Tibial nerve (tissue), 3 donors: ENCODE data around the genes VPS51, SYVN1 and CDC42EP2.

DNA sequence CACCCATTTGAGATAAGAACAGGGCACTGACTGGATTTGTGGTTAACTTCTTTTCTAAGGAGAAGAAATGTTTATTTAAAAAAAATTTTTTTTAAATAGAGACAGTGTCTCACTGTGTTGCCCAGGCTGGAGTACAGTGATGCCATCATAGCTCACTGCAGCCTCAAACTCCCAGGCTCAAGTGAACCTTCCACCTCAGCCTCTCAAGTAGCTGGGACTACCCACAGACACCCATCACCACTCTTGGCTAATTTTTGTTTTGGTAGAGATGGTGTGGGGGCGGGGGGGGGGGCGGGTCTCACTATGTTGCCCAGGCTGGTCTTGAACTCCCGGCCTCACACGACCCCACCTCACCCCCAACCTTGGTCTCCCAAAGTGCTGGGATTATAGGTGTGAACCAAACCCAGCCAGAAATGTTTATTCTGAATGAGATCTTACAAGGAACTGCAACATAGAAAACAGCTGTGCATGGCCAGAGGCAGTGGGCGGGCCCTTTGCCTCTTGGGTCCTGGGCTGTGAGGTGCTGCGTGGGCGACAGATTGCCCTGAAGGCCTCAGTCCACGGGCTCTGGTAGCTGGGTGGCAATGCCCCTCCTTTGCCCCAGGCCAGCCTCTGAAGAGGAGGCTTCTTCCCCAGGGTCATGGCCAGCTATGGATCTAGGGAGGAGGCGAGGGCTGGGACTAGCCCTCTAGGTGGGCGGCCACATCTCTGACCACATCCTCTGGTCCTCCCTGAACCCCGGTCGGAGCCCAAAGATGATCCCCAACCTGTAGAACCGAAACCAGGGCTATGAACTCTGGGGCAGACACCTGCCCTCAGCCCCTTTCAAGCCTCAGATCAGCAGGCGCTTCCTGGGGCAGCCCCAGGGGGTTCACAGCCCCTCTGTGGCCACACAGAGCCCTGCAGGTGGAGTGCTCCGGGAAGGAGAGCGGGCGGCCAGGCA is 6.4 kb upstream of the CDC42BPG start:
- PRO-cap: no peak
- RAMPAGE, long total RNA, 3 experiments: no peak in any of the 3 experiments

DNA sequence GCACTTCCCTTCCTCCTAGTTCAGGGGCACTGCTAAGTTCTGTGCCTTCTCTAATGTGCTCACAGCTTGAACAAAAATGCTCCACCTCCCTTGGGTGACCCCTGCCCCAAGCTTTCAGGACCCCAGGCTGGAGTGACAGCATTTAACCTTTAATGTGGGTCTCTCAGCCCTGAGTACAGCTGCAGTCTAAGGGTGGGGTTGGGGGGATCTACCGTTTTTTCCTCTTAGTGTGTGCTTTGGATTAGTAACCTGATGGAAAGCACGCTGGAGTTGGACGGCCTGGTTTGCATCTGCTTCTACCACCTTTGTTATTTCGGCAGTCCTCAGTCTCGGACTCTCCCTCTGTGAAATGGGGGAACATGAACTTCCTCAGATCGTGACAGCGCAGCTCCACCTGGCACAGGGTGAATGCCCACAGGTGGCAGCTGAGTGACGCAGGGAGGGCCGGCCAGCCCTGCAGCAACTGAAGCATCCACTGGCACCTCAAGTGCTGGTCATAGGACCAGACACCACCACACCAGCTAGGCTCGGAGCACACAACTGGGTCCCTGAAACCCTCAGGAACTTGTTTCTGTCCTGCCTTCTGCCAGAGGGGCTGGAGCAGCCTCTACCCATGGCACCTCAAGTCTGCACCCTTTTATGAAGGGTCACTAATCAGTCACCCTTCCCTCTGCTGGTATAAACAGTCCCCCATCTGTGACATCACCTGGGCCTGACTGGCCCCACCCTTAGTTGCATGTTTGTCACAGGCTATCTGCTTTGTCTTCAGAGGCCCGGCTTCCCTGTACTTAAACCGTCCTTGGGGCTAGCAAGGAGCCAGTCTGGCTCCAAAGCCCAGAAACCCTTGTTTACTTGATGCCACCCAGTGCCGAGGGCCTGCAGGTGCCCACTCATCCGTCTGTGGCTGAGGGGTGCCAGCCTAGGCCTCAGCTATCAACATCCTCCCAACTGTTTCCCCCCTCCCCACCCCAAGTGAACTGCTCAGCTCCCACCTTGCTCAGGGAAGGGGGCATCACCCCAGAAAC is 7.4 kb upstream of the CDC42BPG start:
- PRO-cap: no peak
- RAMPAGE, long total RNA, 3 experiments: no peak in any of the 3 experiments

GRCh38 chr11:64875463-64875724 is 3.0 kb downstream of the EHD1 start:
- PRO-cap: no peak
- RAMPAGE, long total RNA, 3 experiments: no peak in any of the 3 experiments

GRCh38 chr11:64878741-64879583 is 541 bp upstream of the EHD1 start:
- PRO-cap: bidirectional peak, plus-strand start at chr11:64878883, minus-strand start at chr11:64878621
- RAMPAGE, long total RNA, 3 experiments: no peak in any of the 3 experiments

GRCh38 chr11:64892526-64892965 is 14.1 kb upstream of the EHD1 start:
- PRO-cap: no peak
- RAMPAGE, long total RNA, 3 experiments: no peak in any of the 3 experiments

DNA sequence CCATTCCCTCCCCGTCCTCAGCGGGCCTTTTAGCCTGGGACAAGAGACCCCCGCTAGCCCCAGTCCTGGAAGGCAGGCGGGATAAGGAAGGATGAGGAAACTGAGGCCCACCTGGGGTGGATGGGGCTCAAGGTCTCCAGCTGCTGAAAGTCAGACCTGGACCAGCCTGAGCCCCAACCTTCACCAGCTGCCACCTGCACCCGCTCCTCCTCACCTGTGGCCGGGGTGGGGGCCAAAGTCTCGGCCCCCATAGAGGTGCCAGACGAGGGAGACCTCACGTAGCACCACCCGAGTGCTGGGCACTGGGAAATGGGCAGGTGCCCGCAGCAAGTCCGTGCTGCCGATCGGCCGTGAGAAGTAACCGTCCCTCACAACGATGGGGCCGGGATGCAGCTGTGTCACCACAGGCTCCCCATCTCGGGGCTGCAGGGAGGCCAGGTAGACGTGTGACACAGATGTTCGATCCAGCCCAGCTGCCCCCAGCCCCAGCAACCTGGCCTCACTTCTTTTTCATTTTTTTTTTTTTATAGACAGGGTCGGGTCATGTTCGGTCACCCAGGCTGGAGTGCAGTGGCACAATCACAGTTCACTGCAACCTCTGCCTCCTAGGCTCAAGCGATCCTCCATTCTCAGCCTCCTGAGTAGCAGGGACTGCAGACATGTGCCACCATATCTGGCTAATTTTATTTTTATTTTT is 16.2 kb downstream of the ATG2A start:
- PRO-cap: no peak
- RAMPAGE, long total RNA, 3 experiments: start-site peak on the minus strand in 1 of 3 experiments, centred at position 250 of the sequence, 43 reads per replicate

DNA sequence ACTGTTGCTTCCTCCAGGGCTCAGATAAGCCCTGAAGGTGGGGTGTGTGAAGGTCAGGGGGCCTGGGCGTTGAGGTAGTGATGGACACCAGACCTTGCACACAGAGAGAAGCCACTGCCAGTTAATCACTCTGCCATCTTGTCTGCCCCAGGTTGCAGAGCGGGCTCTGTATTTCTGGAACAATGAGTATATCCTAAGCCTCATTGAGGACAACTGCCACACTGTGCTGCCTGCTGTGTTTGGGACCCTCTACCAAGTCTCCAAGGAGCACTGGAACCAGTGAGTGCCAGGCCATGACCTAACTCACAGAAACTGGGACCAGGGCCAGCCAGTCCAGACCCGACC is 3.1 kb downstream of the GPHA2 start:
- PRO-cap: no peak
- RAMPAGE, long total RNA, 3 experiments: start-site peak on the plus strand in 2 of 3 experiments, centred at positions 199 to 214 of the sequence, 5 to 9 reads per replicate

DNA sequence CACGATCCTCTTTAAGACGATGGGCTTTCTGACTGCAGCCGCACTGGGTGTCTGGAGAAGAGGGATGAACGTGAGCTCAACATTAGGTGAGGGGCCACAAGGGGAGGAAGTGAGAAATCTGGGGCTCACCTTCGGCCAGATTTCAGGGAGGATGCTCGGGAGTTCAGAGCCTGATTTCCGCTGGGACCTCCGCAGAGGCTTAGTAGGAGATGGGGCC is 432 bp downstream of the CDCA5 start:
- PRO-cap: no peak
- RAMPAGE, long total RNA, 3 experiments: no peak in any of the 3 experiments

DNA sequence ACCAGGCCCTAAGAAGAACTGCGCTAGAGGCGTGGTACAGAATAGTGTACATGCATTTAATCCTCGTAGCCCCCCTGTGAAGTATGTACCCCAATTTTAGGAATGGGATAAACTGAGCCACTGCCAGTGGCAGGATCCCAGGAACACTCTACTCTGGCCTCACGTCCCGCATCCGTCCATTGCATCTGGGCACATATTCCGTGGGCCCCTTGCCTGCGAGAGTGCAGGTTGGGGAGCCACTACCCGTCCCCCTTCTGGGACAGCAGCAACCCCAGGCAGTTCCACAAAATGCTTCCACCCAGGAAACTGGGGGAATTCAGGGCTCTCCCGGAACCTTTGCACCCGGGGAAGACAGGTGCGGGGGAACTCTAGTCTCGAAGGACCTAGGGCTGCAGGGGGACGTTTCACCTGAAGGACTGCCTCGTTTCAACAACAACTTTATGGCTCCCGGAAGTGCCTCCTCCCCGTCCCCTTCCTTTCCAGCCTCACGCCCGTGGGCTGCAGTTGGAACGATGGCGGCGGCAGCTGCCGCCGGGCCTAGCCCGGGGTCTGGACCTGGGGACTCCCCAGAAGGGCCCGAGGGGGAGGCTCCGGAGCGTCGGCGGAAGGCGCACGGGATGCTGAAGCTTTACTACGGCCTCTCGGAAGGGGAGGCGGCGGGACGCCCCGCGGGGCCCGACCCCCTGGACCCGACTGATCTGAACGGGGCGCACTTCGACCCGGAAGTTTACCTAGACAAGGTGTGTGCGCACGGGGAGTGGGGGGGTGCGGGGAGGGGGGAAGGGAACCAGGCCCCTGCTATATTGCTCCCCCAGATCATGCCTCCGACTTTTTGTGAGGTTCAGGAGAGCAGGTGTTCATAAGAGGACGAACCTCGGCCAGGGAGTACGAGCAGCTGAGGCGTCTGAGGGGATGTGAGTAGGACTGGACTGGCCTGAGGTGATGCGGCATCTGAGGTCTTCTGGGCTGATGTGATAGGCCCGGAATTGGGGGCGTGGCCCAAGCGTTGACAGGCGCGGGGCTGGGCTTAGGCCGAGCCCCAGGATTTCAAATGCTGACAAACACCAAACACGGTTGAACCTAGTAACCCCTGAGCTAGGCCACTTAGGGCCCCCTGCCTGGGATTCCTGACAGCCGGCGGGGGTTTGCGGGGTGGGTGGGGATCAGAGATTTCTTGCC is at the start of gene VPS51:
VPS51 (plus strand) TSS at position 476 of the 1,179 bp plus-strand sequence.
- PRO-cap: unidirectional peak, plus-strand start at position 503 of the sequence; unidirectional peak, minus-strand start at position 926 of the sequence
- RAMPAGE, long total RNA, 3 experiments: start-site peak on the plus strand in 1 of 3 experiments, centred at position 476 of the sequence, 147 reads per replicate

DNA sequence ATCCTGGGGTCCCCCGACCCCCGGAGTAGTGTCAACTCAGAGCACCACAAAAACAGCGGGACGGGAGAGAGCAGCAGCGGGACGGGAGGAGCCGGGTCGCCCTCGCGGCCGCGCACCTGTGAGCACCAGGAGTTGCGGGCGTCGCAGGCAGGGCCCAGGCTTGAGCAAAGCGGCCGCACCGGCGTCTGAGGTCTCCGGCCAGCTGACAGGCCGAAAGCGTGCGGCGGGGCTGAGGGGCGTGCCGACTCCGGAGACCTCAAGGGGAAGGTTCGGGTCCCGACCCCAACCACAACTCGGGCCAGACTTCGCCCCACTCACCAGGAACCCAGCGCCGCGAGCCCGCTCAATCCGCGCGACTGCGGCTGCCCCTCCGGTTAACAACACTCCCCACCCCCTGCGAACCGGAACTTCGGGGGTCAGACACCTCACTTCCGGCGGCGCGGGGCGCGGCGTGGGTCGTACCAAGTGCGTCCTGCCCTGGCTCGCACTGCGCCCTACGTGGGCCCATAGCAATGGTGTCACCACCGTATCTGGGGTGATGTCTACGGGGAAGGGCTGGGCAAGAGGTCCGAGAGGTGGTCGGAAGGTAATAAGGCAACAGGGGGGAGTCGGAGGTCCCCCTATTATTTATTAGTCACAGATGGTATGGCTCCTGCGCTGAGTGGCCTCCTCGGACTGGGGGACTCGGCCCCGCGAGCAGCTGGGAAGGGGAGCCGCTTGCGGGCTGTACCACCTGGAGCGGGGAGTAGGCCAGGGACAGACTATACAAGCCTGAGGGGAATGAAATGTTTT is at the start of gene SYVN1:
SYVN1 (minus strand) TSS at position 382 of the 792 bp plus-strand sequence.
- PRO-cap: bidirectional peak, plus-strand start at position 428 of the sequence, minus-strand start at position 382 of the sequence; bidirectional peak, plus-strand start at position 695 of the sequence, minus-strand start at position 677 of the sequence
- RAMPAGE, long total RNA, 3 experiments: no peak in any of the 3 experiments

GRCh38 chr11:65150585-65151492 is 16.5 kb upstream of the SYVN1 start:
- PRO-cap: no peak
- RAMPAGE, long total RNA, 3 experiments: no peak in any of the 3 experiments

GRCh38 chr11:65151493-65151901 is 17.2 kb upstream of the SYVN1 start:
- PRO-cap: no peak
- RAMPAGE, long total RNA, 3 experiments: no peak in any of the 3 experiments

- PRO-cap: no peak
- RAMPAGE, long total RNA, 3 experiments: no peak in any of the 3 experiments
Observed at GRCh38 chr11:65180381-65180922, 1.3 kb upstream of the CAPN1 start.

DNA sequence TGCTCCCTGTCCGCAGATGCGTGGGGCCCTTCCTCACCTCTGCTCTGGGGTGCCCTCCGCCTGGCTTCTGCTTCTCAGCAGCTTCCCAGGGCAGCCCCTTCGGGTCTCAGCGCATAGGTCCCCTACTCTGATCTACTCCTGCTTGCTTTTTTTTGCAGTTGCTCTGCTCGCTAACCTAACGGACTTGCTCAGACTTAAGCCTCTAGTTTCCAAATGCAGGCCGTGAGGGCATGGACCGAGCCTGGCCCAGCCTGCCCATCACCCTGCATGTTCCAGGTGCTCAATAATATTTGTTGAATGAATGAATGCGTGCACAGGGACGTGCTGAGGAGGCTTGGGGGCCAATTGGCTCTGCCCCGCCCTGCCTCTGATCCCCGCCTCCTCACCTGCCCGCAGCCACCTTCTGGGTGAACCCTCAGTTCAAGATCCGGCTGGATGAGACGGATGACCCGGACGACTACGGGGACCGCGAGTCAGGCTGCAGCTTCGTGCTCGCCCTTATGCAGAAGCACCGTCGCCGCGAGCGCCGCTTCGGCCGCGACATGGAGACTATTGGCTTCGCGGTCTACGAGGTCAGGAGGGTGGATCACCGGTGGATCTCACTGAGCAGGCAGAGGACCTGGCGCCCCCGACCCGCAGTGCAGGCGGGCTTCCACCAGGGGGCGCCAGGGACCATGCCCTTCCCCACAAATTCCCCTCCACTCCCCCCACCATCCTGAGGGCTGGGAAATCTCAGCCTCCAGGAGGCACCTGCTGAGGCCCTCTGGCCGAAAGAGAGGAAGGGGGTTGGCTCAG is 22.8 kb downstream of the CAPN1 start:
- PRO-cap: no peak
- RAMPAGE, long total RNA, 3 experiments: no peak in any of the 3 experiments

DNA sequence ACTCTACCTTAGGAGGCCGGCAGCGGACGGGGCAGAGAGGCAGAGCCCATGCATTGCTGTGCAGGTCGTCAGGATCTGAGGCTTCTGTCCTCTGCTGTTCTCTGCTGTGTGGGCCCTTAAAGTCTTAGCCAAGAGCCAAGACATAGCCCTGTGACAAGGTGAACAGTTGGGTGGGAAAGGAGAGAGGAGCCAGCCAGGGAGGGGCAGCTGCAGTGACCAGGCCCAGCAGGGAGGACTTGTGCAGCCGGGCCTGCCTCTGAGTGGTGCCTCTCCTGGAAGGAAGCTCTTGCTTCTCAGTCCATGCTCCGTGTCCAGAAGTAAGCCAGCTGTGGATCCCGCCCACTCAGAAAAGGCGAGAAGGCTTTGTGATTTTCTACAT is 17.5 kb upstream of the CDC42EP2 start:
- PRO-cap: no peak
- RAMPAGE, long total RNA, 3 experiments: no peak in any of the 3 experiments

- PRO-cap: bidirectional peak, plus-strand start at chr11:65314894, minus-strand start at chr11:65314687
- RAMPAGE, long total RNA, 3 experiments: start-site peak on the plus strand in 2 of 3 experiments, at chr11:65314889-65314899 at its widest, 63 to 95 reads per replicate
Observed at GRCh38 chr11:65314279-65315178, at the start of gene CDC42EP2. Gene CDC42EP2, plus strand, starts transcription at chr11:65314866.

GRCh38 chr11:65374922-65375528 is 7.4 kb downstream of the SLC25A45 start:
- PRO-cap: no peak
- RAMPAGE, long total RNA, 3 experiments: no peak in any of the 3 experiments

- PRO-cap: bidirectional peak, plus-strand start at chr11:65421251, minus-strand start at chr11:65421127; bidirectional peak, plus-strand start at chr11:65421384, minus-strand start at chr11:65421353
- RAMPAGE, long total RNA, 3 experiments: start-site peak on the minus strand in 1 of 3 experiments, at chr11:65421104-65421358 at its widest, 5 reads per replicate
Observed at GRCh38 chr11:65420933-65421919, 34.8 kb downstream of the FRMD8 start.

- PRO-cap: no peak
- RAMPAGE, long total RNA, 3 experiments: no peak in any of the 3 experiments
Observed at GRCh38 chr11:65423668-65423902, 37.1 kb downstream of the FRMD8 start.

DNA sequence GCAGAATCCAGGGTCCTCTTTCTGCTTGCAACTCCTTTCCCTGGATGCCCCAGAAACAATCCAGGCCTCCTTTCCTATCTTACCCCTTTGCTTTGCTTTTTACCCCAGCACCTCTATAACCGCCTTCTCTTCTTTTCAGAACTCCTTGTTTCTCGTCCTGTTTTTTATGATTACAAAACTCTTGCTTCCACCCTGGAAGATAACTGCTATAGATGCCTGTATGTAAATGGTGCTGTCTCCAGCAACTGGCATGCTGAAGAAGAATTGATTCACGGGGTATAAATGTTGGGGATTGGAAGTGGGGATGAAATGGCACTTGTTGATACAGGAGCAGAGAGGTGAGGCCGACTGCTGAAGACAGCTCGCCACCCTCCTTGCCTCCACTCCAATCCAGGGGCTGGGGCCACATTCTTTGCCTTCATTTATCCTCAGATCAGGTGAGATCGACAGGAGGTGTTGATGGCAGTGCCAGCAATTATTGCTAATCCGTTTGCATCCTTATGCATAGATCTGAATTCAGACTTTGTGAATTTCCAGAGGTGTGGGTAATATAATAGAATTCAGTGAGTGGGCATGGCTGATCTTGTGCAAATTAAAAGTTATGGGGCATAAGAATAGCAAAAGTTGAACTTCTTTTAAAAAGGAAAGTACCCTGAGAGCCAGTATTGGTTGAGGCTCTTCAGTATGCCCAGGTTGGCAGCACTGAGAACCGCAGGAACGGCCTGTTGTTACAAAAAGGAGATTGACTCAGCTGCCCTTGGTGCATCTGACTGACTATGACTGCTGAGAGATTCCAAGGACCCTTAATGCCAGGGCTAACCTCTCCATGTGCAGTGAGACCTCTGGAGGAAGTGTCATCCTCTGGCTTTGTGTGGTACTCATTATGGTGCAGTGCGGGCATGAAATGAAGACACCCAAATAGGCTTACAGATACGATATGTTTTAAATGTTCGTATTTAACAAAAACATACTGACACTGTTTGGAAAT is 41.5 kb downstream of the FRMD8 start:
- PRO-cap: no peak
- RAMPAGE, long total RNA, 3 experiments: start-site peak on the plus strand in 1 of 3 experiments, centred at position 619 of the sequence, 177 reads per replicate